A673 (cell line): ENCODE measurements around the genes LGI2 and TBC1D19.

GRCh38 chr4:23876066-23876769 is 13.6 kb downstream of the PPARGC1A start:
- PRO-cap, result no peak

- PRO-cap, result no peak
Measured at GRCh38 chr4:24007873-24008382, 118.1 kb upstream of the PPARGC1A start.

- PRO-cap, result no peak
Measured at GRCh38 chr4:24055423-24056219, 165.8 kb upstream of the PPARGC1A start.

DNA sequence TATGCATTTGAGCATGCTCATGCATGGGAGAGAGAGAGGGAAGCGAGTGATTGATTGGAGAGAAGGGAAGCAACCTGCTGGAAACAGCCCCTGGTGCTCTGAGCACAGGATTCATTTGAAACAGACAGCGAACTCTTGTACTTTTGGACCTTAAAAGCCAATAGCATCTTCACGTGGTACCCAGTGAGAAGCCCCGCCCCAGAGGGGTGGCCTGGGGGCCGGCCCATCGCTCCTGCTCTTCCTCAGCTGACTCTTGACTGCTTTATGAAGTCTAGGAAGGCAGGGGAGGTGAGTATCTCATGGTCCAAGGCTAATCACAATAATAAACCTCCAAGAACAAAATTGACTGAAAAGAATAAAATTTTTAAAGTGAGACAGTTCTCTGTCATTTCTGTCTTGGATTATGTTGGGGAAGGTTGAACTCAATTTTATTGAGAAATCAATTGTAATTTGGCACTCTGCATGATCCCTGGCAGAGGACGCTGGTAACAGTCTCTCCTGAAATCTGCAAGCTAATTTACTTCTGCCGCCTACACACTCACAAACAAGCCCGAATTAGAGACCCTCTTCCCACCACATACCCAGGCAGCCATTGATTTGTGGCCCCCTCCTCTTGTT is 168.2 kb upstream of the PPARGC1A start:
- PRO-cap, result no peak

DNA sequence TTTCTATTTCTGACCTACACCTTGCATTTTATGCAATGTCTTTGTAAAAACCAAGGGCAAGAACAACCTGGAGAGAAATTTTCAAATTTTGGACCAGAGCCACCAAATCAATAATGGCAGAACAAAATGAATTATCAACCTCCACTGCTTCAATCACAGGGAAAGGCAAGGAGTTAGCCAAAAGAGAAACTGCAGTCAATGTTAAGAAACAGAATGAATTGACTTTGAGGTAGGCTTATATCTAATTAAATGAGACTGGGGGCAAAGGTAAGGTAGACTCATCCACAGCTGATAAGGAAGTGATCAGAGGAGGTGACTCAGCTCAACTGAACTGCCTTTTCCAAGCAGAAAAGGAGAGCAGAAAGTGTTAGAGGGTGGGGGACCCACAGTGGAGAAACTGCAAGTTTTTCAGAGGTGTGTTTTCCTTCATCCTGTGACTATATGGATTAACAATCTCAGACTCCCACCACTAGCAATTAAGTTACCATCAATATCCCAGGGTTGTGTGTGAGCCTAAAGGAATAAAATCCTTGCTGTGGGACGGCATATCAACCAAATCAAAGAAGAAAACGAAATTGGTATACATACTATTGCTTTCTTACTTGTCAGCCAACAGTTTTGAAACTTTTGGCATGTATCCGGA is 345.8 kb upstream of the PPARGC1A start:
- PRO-cap, result no peak

DNA sequence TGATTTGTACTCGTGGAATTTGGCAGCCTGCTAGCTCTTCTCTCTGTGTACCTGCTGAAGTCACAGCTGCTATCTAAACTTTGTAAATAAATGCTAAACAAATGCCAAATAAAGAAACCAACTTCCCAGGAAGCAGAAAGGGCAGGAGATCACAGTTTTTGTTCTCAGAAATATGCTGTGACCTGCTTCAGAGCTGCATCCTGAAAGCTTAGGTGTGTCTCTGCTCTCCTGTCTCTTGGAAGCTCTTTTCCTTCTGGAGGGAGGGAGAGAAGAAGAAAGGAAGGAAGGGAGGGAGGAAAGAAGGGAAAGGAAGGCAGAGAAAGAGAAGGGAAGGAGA is 304.2 kb downstream of the DHX15 start:
- PRO-cap, result no peak

DNA sequence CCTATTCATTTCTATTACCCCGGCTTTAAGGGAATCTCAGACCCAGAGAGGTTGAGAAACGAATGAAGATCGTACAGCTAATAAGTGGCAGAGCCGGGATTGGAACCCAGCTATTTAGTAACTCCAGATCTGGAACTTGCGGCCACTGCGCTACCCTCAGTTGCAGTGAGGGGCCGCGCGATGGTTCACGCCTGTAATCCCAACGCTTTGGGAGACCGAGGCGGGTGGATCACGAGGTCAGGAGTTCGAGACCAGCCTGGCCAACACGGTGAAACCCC is 414 bp upstream of the DHX15 start:
- PRO-cap, result no peak

DNA sequence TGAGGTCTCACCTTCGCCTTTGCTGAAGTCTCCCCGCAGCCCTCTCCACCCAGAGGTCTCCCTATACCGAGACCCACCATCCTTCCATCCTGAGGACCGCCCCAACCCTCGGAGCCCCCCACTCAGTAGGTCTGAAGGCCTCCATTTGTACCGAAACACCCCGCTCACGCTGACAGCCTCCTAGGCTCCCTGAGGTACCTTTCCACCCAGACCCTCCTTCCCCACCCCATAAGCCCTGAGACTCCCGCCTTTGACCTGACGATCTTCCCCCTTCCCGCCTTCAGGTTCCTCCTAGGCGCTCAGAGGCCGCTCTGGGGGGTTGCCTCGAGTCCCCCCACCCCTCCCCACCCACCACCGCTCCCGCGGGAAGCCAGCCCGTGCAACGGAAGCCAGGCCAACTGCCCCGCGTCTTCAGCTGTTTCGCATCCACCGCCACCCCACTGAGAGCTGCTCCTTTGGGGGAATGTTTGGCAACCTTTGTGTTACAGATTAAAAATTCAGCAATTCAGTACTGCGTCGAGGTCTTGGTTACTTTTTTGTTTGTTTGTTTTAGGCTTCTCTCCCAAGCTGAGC is 5.0 kb downstream of the SOD3 start:
- PRO-cap, result no peak

DNA sequence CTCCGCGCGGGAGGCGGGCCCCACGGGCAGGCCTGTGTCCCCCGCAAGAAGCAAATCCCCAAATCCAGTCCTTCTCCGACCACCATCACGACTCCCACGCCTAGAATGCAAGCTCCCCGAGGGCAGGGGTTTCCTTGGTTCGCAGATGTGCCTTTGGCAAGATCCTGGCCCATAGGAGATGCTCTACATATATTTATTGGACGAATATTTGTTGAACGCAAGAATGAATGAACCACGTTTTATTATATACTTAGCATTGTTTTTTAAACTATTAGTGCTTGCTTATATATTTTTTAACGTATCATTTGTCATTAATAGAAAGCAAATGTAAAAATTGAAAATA is 360 bp upstream of the CCDC149 start:
- PRO-cap, result no peak

DNA sequence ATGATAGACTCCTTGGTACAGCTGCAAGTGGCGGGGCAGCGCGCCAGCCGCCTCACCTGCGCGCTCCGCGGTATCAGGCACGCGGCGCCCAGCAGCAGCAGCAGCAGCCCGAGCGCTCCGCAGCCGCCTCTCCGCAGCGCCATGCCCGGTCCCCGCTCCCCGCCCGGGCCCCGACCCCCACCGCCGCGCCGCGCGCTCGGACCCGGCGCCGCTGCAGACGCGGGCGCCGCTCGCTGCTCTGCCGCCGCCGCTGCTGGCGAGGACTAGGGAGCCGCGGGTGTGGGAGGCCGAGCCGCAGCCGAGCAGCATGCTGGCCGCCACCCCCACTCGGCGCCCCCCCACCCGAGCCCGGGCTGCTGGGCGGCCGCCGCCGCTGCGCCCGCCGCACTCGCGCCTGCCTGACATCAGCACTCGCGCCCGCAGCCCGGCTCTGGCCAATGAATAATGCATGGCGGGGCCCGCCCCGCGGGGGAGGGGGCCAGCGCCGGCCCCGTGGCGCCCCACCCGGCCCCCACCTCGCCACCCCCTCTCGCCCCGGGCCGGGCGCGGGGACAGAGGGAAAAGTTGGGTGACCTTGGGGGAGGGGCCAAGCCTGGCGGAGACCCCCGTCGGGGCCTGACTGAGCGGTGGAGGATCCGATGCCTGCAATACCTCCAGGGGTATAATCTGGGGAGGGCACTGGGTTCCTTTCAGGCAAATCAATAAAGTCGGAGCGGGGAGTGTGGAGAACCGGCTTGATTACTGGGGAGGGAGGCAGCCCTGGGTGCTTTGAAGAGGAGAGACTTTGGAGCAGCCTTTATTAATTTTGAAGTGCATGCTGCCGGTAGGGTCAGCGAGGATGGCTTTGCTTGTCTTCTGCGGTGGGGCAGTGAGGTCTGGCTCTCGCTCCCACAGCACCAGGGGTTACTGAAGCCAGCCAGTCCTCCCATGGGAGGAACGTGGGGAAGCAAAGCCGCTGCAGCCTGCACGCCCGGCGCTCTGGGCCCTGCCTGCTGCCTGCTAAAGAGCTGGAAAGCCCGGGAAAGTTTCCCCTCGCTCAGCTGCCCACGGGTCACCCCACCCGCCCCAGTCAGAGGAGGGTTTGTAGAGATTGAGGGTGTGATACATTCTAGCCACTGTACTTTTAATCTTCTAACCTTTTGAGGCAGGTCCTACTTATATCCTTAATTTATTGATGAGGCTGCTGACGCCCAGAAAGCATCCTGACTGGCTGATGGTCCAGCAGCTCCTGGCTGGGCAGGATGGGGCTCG is at the start of gene LGI2:
TSS of gene LGI2 (minus strand) at position 396 of the 1,251 bp plus-strand sequence.
- PRO-cap, result no peak

- PRO-cap, result no peak
Measured at GRCh38 chr4:25280578-25281147, 31.9 kb upstream of the ZCCHC4 start.

GRCh38 chr4:25331498-25331789 is 18.9 kb downstream of the ZCCHC4 start:
- PRO-cap, result no peak

GRCh38 chr4:25440397-25440677 is 63.3 kb downstream of the ANAPC4 start:
- PRO-cap, result unidirectional peak, minus-strand start at chr4:25440451

DNA sequence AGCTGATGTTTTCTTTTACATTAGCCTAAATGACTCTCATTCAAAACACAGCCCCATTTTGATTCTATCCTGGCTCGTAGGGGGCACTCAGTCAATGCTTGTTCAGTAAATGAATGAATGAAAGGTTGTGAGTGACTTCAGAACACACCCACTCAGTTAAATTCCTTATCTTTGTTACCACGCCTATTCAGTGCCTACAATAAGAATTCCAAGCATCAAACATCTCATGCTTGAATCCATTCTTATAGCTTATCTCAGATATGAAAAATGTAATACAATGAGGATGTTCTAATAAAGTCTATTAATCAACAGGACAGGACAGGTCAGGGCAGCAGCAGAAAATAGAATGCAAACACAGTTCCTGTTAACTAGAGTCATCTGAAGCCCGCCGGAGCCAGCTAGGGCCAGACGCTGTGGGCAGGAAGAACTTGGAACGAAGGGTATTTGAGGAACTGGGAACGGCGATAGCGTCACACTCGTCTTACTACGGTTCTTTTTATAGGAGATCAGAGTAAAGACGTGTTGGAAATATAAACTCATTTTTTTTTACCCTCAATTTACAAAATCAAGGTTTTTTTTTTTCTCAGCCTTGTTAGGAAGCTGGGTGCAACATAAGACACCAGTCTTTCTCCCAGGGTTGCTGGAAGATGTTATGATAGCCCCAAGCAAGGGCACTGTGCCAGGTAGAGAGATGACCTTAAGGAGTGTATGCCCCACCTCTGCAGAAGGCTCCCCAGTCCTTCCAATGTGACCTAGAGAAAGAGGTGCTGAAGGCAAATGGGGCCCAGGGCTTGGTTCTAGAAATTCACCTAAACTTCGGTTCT is 48.3 kb downstream of the SEL1L3 start:
- PRO-cap, result no peak

GRCh38 chr4:26048528-26048980 is 134.5 kb downstream of the SMIM20 start:
- PRO-cap, result no peak

GRCh38 chr4:26074413-26074783 is 160.4 kb downstream of the SMIM20 start:
- PRO-cap, result no peak

DNA sequence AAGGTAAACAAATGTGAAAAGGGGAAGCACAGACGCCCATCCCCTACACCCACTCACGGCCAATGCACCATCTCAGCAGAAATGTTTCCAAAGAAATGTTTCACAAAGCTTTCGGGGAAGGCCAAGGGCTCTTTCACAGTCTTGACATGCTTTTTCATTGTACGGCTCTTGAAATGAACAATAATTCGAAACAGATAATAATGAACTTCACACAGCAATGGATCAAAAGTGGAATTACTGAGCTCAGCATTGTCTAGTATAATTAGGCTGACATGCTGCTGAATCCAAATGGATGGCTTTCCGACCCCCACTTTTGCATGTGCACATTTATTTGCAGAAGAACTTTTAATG is 160.7 kb downstream of the SMIM20 start:
- PRO-cap, result no peak

GRCh38 chr4:26223127-26223516 is 97.7 kb upstream of the RBPJ start:
- PRO-cap, result no peak

- PRO-cap, result bidirectional peak, plus-strand start at chr4:26346426, minus-strand start at chr4:26346284
Measured at GRCh38 chr4:26345680-26346654, 25.2 kb downstream of the RBPJ start.

GRCh38 chr4:26583413-26584209 is at the start of gene TBC1D19:
TBC1D19 (plus strand) TSS chr4:26584084.
- PRO-cap, result bidirectional peak, plus-strand start at chr4:26583724, minus-strand start at chr4:26583669; bidirectional peak, plus-strand start at chr4:26584111, minus-strand start at chr4:26583986